Cardiac ventricle fibroblast (primary cell): Measurements from ENCODE around the genes PNPLA8 and PPP1R3A.

DNA sequence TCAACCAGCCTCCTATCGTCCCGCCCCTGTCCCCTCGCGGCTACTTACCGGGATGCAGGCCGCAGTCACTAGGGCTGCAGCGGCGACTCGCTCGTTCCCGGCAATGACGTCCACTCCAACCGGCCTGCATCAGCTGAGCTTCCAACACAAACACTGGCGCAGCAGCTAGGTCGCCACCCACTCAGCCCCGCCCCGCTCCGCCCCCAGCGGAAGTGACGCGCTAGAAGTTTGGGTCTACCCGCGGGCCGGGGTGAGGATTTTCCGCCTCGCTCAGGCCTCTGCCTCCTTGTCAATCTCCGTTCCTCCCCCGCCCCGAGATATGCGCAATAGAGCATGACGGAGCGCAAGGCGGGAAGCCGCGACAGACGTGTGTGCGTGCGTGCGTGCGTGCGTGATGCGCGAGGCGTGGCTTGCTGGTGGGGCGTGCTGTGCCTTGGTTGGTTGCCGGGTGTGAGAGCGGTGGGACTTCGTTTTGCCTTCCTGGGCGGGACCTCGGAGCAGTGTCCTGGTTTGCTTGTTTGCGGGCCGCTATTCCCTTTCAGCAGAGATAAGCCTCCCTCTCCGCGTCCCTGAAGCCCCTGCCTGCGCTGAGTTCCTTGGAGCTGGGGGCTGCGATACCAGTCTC is at the start of gene PNPLA8:
TSS of gene PNPLA8 (minus strand) at position 155 of the 625 bp plus-strand sequence.
- RAMPAGE, long total RNA, result no peak

GRCh38 chr7:110642791-110643153 is 448.2 kb upstream of the LRRN3 start:
- RAMPAGE, long total RNA, result no peak

DNA sequence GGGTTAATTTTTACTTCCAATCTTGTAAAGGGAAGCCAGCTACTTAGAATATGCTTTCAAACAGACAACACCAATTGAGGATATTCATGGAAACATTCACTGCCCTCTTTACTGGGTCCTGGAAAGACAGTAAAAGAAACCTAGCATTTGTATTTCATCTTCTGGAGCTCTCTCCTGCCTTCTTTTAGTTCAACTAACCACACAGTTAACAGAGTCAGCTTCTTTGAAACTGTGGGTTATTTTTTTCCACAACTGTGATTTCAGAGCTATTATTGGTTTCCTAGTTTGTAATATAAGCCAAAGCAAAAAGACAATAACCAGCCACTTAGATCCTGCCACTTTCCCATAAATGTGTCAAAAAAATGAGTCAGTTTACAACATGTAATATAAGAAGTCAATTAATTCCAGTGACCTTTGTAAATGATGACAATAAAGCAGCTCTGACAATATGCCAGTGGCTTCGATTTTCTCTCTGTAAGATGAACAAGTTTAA is 1.8 kb downstream of the LRRN3 start:
- RAMPAGE, long total RNA, result no peak

- RAMPAGE, long total RNA, result no peak
Measured at GRCh38 chr7:111214777-111215456, 124.0 kb downstream of the LRRN3 start.

GRCh38 chr7:111560717-111561330 is 1.5 kb downstream of the IMMP2L start:
- RAMPAGE, long total RNA, result no peak

- RAMPAGE, long total RNA, result no peak
Measured at GRCh38 chr7:111860380-111861017, 298.2 kb upstream of the IMMP2L start.

DNA sequence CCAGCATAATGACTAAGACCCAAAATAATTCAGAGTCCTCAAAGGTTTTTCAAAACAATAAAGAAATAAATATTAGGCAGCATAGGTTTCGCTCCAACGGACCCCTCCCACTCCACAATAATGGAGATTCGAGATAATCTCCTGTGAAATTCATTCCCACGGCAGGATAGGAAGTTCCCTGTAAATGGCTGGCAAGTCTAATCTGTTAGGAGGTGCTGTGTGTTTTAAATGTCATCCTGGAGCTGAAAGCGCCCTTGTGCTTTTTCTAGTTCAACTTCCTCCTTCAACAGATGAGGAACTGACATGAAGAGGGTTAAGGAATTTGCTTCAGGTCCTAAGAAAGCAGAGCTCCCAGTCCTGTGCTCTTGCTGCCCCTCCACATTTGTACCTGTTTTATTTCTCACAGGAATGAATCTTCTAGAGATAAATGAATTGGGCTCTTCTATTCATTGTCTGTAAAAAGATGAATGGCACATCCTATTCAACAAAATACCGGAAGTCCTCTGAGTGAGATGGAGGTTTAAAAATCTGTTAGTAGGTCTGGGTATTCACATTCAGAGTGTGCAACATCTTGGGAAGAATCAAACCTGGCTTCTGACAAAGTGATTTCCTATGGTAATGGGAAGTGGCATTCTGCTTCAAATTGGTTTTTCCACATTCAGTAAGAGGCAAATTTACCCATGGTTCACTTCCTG is 218.6 kb downstream of the DOCK4 start:
- RAMPAGE, long total RNA, result no peak

DNA sequence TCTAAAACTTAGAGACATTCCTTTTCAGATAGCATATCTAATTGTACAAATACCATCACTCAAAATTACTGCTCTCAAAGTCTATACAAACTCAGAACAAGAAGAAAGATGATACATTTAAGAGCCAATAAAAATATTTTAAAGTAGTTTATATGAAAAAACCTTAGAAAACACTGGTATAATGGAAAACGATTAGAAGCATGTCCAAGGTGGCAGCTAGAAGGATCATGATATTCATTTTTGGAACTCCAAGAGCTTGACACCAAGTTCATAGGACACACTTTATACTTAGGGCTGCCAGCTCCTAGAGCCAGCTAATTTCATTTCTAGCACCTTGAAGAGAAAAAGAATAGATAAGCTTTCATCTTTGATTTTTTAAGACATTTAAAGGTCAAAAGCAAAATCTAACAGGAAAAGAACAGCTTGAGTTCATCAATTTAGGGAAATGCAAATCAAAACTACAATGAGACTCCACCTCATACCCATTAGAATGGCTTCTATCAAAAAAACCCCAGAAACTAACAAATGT is 146.3 kb downstream of the DOCK4 start:
- RAMPAGE, long total RNA, result no peak

DNA sequence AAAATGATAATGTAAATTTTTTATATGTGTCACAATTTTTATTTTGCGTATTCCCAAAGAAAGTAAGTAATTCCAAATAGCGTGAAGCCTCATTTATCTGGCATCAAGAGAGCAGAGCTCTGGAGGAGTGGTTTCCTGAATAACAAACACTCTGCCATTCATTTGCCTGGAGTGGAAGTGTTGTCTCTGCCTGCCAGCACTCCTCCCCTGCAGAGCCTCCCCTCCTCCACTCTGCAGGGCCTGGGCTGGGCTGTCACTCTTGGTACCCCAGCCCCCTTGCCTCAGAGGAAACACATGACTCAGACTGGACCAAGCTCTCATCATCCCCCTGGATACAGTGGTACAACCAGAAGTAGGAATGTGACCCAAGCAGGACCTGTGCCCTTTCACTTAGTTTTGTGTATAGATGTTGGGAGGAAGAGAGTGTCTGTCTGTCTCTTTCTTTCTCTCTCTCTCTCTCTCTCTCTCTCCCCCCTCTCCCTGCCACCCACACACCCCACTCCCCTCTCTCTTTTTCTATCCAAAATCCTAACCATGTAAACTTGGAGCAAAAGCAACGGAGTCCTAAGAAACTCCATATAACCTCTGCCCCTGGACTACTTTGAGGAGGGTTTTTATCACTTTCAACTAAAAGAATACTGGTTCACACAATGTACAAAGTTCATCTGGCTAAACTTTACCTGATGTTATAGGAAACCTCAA is 44.0 kb downstream of the DOCK4 start:
- RAMPAGE, long total RNA, result no peak

DNA sequence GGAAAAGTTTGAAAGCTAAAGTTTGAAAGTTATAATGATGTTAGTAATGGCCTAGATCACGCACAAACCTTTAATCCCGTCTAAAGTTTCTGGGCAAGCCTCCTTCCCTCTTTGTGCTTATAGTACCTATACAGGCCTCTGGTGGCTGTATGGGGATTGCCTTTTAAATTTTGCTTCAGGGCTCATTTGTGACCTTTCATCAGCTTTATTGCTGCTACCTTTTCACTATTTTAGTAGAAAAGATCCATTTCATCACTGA is 2.2 kb downstream of the IFRD1 start:
- RAMPAGE, long total RNA, result no peak

DNA sequence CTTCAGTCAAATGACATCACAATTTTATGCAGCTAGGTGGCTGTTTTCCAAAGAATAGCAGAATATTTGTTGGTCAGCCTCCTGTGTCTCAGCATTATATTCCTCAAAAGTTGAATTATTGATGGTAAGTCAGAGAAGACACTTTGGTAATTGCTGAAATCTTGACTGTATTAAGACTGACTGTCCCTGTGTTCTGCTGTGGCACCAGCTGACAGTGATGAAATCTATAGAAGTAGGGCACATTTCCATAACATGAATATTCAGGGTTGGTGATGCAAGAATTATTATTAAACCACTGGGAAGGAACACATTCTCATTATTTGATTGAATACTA is 24.4 kb upstream of the SMIM30 start:
- RAMPAGE, long total RNA, result no peak

- RAMPAGE, long total RNA, result no peak
Measured at GRCh38 chr7:113145750-113145949, 27.3 kb upstream of the SMIM30 start.

- RAMPAGE, long total RNA, result no peak
Measured at GRCh38 chr7:113918537-113919413, at the start of gene PPP1R3A. Gene PPP1R3A (minus strand): TSS chr7:113919009.

DNA sequence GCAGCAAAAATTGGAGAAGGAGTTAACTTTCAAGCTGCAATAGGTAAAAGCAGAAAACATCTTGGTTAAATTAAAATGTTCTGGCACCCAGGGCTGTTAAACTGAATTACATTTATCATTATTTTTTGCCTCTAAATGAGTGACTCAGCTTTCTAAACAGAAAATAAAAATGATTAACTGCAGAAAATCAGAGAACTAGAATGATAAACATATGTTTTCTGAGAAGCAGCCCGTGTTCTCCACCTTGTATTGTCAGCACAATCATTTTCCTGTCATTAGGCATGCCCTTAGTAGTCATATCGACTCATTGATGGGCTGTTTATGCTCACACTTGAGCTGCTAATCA is 2.1 kb downstream of the MDFIC start:
- RAMPAGE, long total RNA, result no peak

DNA sequence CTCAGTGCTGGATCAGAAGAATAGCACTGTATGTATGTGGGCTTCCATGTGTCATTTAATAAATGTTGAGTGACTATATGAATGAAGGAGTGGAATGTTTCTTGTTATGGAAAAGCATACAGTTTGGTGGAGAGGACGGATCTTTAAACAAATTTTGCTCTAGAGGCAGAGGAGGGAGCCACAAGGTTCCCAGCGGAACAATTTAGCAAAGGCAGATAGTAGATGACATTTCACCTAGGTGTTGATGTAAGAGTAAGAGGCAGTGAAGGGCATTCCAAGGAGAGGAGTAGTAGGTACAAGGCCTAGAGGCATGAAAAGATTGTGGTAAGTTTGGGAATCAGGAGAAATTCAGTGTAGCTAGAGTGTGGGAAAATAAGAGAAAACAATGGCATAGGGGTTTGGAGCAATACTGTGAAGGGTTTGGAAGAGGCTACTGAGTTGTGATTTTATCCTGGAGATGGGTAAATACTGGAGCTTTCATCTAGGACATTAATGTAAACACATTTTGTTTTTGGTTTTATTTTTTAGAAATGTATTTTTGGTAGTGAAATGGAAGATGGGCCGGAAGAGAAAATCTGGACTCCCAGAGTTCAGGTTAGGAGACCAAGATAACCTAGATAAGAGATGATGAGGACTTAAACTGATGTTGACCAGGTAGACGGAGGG is 43.1 kb downstream of the MDFIC start:
- RAMPAGE, long total RNA, result no peak

DNA sequence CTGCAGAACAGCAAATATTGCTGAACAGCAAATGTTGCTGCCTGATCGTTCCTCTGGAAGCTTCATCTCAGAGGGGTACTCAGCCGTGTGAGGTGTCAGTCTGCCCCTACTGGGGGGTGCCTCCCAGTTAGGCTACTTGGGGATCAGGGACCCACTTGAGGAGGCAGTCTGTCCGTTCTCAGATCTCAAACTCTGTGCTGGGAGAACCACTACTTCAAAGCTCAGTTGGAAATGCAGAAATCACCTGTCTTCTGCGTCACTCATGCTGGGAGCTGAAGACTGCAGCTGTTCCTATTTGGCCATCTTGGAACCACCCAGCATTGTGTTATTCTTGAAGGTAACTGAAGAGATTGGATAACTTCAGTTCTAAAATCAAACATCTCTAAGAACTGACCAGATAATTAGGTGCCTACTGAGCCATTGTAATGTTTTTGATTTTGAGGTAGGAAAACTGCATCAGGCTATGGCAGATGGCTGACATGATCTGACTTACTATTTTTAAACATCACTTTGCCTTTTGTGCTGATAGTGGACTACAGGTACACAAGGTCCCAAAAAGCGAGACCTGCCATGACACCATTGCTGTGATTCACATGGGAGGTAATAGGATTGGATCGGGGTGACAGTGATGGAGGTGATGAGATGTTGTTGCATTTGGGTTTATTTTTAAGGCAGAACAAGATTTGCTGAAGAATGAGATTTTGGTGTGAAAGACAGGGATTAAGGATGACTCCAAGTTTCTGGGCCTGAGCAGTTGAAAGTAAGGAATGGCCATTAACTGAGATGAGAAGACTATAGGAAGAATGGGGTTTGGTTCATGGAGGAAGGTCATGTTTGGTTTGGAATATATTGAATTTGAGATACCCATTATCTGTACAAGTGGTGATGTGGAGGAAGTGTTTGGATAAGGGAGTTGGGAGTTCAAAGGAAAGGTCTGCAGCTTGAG is 74.0 kb downstream of the MDFIC start:
- RAMPAGE, long total RNA, result no peak

DNA sequence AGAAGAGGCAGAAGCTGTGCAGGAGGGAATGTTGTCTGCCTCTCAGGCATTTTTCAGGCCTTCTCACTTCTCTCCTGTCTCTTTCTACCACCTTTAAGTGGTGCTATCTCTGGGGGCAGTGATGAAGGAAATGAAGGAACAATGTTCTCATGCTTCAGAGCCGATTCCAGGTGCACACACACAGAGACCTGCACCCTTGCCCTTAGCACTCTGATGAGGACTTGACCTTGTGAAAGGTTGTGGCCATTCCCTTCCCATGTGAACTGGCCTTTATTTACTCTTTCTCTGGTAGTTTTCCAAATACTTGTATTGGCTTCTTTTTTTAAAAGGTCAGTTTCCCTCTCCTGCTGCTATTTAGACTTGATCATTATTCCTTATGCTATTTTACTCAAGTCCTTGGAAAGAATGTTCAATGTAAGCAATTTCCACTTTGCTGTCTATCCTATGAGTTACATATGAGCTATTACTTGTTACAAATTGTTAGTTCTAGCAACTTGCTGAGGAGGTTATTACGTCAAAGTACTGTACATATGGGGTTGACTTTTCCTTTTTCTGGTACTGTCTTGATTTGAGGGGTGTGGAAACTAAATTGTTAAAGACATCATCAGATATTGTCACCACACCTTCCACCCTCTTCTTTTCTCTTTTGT is 188.7 kb downstream of the MDFIC start:
- RAMPAGE, long total RNA, result no peak

DNA sequence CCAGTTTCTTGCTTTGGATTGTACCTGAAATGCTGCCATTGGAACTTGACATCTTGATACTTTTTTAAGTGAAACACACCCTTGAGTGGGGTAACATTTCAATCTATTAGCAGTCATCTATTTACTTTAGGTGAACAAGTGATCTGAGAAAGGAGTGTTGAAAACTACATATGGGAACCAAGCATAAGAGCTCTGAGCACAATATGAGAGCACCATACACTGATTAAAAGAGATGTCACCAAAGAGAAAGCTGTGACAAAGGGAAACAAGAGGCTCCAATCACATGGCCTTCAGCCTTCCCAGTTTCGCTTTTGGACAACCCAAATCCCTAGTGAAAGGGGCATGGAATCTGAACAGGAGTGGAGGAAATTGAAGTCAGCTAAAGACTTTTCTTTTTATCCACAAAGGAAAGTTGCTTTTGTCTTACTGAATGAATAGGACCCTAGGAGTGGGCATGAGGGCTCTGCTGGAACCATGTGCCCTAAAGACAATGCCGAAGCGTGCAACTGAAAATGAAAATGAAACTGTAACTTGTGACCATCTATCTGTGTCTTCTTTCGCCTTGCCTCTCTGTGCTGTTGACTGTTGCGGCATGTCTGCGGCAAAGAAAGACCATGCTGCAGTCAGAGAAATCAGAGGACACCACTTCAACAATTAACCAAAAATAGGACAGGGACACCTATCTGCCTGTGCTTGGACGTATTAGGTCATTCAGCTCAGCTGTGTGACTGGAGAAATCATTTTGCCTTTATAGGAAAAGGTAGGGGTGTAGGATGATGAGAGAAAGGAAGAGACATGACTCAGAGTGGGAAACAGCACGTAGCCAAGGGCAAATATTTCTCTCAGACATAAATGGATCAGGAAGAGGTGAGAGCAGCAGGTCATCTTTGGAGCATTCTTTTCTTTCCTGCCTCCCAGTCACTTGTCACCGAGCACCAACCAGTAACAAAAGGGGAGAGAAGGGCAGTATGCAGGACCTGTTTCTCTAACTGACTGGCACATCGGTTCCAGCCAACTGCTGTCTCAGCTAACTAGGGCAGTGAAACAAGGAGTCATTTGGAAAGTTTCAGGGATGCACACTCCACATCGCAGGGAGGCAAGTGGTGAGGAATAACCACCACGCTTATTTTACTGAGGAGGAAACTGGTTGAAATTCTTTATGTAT is 12.2 kb downstream of the CAV2 start:
- RAMPAGE, long total RNA, result no peak

DNA sequence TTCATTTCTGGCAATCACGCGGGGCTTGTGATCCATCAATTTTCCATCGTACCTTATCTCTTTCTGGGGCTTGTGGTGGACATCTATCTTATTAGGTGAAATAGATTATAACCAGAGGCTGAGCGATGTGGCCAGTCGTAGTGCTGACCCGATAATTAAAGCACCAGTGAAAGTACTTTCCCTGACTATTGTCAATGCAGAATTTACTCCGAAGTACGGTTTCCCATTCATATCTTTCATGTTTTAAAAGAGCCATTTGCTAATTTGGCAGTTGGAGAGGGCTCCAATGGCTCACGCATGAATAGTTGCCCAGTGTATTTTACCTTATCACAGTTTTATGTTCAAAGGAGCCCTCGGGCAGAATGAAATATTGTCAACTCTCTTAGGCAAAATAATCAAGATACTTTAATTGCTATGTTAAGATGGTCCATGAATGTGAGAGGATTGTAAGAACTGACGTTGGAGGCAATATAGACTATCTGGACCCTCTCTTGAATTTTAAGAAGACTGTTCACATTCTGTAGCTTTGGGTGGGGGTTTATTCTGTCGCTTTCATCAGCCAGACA is 1.1 kb downstream of the MET start:
- RAMPAGE, long total RNA, result no peak

DNA sequence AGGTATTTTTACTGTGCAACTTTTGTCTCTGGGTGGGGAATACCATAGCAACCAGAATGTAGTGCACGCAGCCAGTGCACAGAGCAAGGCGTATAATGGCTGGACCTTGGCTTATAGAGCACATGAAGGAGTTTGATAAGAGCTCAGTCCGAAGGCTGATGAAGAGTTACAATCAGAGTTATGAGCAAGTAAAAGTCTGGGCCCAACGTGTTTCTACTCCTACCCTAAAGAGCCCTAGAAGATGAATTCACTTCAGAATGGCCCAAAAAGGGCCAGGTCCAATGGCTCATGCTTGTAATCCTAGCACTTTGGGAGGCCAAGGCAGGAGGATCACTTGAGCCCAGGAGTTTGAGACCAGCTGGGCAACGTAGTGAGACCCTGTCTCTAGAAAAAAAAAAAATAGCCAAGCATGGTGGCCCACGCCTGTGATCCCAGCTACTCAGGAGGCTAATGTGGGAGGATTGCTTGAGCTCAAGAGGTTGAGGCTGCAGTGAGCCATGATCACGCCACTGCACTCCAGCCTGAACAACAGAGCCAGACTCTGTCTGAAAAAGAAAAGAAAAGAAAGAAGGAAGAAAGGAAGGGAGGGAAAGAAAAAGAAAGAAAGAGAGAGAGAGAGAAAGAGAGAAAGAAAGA is 82.4 kb downstream of the MET start:
- RAMPAGE, long total RNA, result no peak